Esophagus muscularis mucosa (tissue), 4 donors: ENCODE results near the gene KHDRBS2.

DNA sequence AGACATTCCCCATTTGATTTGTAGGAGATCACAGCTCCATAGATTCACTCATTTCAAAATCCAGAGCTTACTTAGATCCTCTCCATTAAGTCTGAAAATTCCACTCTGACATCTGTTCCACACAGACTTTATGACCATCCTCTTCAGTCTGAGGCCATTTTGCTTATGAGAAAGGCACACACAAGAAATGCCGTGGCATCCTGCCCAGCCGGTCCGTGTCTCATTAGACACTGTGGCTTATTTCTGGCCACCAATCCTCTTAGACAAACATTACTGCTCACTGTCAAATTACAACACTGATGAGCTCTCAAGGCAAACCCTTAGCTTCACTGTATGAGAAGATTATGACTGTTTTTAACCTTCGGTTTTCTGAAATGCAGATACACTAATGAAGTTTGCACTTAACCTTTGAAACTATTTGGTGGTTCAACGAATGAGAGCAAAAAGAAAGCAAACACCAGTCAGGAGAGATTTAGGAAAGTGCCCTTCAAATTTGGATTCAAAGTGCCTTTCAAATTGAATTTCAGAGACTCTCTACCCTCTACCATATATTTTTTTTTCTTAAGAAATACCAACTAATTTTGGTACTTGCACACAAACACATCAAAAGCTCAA, 261.4 kb downstream of the DST start:
- PRO-cap = unidirectional peak, minus-strand start at position 167 of the sequence; unidirectional peak, minus-strand start at position 234 of the sequence
- RAMPAGE, long total RNA, 4 experiments = start-site peak on the minus strand in 4 of 4 experiments, centred at positions 167 to 199 of the sequence, 221 to 335 reads per replicate

GRCh38 chr6:56759596-56759905, 195.1 kb downstream of the DST start:
- PRO-cap = no peak
- RAMPAGE, long total RNA, 4 experiments = no peak in any of the 4 experiments

- PRO-cap = no peak
- RAMPAGE, long total RNA, 4 experiments = no peak in any of the 4 experiments
Observed at GRCh38 chr6:56875713-56876338, 78.8 kb downstream of the DST start.

DNA sequence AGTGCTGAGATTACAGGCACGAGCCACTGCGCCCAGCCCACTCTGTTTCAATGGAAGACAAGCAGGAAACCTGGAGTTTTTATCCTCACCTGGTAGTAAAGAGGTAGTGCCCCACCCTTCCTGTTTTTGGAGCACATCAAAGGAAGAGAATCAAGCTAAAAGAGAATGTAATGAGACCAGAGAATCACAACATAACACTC, 7.6 kb downstream of the RAB23 start:
- PRO-cap = no peak
- RAMPAGE, long total RNA, 4 experiments = no peak in any of the 4 experiments

DNA sequence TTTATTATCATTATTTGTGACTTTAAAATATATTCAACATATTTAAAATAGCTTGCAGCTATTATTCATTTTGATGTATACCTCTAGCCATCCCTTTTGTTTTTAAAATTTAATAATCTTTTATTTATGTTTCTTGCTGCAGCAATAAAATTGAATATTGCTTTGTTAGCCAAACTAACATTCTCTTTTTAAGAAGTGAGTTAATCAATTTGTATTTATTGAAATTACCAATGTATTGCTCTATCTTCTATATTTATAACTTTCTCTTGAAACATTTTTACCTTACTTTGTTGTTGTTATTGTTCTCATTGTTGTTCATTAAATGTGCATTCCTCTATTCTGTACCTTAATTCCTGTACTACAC, 1129.5 kb downstream of the KHDRBS2 start:
- PRO-cap = unidirectional peak, plus-strand start at position 129 of the sequence
- RAMPAGE, long total RNA, 4 experiments = no peak in any of the 4 experiments

GRCh38 chr6:62285382-62286293, at the start of gene KHDRBS2:
Gene KHDRBS2 (minus strand): TSS chr6:62286225.
- PRO-cap = bidirectional peak, plus-strand start at chr6:62286352, minus-strand start at chr6:62286173
- RAMPAGE, long total RNA, 4 experiments = start-site peak on the minus strand in 3 of 4 experiments, at chr6:62286171-62286227 at its widest, 10 to 17 reads per replicate

DNA sequence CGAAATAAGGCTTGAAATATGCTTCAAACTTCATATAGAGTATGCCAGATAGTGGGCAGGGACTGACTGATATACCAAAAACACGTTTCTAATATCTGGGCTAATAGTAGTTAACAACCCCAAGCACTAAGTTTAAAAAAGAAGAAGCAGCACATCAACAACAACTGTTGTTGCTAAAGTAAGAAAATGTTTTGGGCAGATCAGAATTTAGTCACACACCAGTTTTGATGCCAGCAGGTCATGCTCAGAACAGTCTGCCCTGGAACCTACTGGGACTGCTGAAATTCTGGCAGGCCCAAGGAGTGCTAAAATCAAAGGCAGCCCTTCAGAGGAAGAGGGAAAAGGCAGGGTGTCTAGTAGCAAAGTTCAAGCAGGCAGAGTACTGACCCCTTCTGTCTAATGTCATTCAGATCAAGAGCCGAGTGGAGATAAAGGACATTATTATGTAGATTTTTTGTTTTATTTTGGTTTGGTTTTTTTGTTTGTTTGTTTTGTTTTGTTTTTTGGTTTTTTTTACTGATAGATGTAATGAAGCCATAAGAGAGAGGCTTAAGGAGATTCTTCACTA, 96.6 kb upstream of the PTP4A1 start:
- PRO-cap = no peak
- RAMPAGE, long total RNA, 4 experiments = no peak in any of the 4 experiments

GRCh38 chr6:63581616-63582849, 9.8 kb downstream of the PTP4A1 start:
- PRO-cap = no peak
- RAMPAGE, long total RNA, 4 experiments = no peak in any of the 4 experiments

DNA sequence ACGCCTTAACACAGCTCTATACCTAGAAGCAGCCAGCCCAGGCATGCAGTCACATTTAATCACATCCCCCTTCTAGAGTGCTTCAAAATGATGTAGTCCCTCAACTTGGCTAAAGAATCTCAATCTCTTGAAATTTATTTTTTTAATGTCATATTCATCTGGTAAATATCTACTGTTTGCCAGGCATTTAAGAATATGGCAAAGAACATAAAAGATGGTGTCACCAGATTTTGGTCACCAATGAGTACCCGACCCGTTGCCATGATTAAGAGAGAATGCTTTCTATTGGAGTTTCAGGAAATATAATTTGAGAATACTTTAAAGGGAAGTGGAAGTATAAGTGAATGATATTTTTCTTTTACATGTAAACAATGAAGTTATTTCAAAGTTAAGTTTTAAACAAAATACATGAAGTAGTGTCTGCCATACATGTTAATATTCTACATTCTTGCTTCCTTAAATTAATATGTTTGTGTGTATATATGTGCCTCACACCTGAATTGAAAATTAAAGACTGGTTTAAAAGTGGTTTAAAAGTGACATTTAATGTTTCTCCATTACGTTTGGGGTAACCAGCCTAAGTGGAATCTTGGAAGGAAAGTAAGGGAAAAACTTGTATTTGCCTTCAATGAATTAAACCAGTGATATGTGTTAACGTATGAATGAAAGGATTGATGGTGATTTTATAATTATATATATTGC, 10.7 kb downstream of the PTP4A1 start:
- PRO-cap = no peak
- RAMPAGE, long total RNA, 4 experiments = no peak in any of the 4 experiments

- PRO-cap = no peak
- RAMPAGE, long total RNA, 4 experiments = no peak in any of the 4 experiments
Observed at GRCh38 chr6:63636431-63636746, 787 bp downstream of the PHF3 start.

DNA sequence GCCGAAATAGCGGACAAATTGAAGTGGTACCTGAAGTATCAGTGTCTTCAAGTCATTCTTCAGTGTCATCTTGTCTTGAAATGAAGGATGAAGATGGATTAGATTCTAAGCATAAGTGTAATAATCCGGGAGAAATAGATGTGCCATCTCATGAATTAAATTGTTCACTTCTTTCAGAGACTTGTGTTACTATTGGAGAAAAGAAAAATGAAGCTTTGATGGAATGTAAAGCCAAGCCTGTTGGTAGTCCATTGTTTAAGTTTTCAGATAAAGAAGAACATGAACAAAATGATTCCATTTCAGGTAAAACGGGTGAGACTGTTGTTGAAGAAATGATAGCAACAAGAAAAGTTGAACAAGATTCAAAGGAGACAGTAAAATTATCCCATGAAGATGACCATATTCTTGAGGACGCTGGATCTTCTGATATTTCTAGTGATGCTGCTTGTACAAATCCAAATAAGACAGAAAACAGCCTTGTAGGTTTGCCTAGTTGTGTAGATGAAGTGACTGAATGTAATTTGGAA, 48.8 kb downstream of the PHF3 start:
- PRO-cap = no peak
- RAMPAGE, long total RNA, 4 experiments = no peak in any of the 4 experiments

DNA sequence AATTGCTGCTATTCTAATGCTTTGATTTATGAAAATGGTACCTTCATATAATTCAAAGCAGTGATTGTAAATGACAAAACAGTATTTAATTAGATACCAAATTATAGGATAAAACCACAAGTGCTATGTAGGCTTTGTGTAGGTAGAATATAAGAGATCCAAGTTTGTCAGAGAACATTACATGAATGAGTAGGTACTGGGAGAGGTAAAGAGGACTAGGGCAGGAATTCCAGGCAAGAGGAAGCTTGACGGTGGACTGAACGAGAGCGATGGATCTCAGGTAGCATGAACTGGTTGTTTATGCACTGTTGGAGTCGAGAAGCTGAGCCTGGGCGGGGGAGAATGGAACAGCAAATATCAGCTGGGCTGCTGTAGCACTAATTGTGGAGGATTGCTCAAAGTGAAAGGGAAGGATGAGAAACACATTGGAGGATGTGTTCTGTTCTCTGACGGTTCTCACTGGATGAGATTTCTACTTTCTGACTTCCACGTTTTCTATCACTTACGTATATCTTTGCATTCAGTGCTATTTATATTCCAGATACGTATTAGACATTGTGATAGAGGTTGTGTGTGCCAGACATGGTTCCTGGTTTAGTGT, 164.2 kb downstream of the PHF3 start:
- PRO-cap = no peak
- RAMPAGE, long total RNA, 4 experiments = no peak in any of the 4 experiments

DNA sequence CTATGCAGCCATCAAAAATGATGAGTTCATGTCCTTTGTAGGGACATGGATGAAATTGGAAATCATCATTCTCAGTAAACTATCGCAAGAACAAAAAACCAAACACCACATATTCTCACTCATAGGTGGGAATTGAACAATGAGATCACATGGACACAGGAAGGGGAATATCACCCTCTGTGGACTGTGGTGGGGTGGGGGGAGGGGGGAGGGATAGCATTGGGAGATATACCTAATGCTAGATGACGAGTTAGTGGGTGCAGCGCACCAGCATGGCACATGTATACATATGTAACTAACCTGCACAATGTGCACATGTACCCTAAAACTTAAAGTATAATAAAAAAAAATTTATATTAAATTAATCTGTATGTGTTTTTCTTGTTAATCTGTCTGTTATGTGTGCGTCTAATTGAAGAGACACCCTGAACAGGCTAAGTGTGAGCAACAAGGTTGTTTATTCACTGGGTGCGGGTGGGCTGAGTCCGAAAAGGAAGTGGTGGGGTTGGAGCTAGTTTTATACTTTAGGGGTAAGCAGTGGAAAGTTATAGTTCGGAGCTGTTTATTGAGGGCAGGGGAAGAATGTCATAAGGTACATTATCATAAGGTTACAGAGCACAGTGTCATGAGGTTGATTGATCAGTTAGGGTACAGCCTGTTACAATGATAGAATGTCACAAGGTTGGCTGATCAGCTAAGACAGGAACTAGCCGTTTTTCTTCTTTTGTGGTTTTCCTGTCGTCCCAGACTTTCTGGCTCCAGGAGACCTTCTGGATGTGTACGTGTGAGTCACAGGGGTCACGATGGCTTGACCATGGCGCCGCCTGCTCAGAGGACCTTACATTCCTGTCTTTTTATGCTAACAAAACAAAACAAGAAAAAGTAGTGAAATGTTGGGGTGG, 754.2 kb upstream of the ADGRB3 start:
- PRO-cap = no peak
- RAMPAGE, long total RNA, 4 experiments = no peak in any of the 4 experiments

DNA sequence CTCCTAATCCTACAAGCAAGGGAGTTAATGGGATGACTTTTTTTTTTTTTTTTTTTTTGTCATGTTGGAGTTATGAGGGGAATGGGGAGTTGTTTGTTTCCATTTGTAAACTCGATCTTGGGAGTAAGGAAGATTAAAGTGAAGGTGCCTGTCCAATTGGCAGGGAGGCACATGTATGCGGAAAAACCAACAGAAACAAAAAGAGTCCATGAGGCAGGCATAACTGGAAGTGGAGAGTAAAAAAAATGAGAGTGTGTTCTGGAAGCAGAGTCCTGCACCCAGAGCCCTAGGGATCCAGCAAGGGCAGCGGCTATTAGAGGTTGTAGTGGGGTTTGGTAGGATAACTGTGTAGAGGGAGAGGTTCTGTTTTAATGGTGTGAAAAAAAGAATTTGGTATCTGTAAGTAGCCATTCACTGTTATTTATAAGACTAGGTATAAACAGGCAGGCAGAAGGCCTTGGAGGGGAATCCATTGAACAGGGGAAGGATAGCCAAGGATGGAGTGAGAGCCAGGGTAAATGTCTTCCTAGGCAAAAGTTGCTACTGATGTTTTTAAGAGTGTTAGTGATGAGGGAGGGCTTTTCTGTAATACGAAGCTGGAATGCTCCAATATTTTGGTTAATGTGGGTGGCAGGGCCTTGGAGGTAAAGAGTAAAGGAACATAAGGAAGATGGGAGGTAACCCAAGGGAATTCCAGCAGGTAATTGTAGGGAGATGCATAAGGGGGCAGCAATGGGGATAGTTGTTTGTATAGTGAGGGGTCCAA, 752.8 kb upstream of the ADGRB3 start:
- PRO-cap = no peak
- RAMPAGE, long total RNA, 4 experiments = no peak in any of the 4 experiments

DNA sequence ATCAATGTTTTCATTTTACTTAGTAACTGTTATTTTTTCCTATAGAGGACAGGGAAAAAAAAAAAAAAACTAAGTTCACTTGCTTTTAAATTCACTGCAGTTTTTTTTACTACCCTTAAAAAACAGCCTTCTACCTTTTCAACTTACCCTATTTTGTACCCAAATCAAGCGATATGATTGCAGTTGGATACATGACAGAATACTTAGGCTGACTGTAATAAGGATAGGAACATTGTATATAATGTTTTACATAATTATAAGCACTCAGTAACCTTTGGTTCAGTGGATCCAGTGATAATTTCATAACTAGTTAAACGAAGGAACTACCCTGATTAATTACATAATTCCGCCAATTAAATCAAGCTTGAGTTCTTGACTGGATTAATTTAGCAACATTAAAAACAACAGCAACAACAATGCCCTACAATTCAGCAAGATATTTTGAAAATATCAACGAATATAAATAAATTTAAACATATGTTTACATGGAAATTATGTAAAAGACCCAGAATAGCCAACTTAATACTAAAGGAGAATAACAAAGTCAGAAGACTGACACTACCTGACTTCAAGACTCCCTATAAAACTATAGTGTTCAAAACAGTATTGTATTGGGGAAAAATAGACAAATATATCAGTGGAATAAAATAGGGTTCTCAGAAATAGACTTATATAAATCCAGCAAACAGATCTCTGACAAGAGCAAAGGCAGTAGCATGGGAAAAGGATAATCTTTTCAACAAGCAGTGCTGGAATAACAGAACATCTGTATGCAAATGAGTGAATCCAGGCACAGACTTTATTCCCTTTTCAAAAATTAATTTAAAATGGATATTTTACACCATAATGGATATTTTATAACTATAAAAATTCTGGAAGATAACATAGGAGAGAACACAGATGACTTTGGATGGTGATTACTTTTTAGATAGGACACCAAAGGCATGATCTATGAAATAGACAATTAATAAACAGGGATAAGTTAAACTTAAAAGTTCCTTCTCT, 593.5 kb upstream of the ADGRB3 start:
- PRO-cap = no peak
- RAMPAGE, long total RNA, 4 experiments = no peak in any of the 4 experiments

DNA sequence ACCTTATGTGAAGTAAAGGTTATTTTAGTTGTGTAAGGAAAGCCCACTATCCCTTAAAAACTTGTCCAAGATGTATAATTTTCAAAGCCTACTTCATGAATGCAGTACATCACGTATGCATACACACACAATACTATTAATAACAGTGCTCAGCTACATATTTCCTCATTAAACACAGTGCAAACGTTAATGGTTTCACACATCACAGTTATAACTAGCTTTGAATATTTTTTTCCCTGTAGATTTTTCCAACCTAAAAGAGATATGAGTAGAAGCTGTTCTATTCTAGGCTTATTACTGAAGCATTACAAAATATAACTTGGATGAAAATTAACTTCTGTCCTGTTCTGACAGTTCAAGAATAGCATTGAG, 6.3 kb downstream of the LMBRD1 start:
- PRO-cap = no peak
- RAMPAGE, long total RNA, 4 experiments = no peak in any of the 4 experiments

- PRO-cap = no peak
- RAMPAGE, long total RNA, 4 experiments = no peak in any of the 4 experiments
Observed at GRCh38 chr6:71350294-71350753, 61.7 kb downstream of the OGFRL1 start.

GRCh38 chr6:71393186-71393923, 104.7 kb downstream of the OGFRL1 start:
- PRO-cap = no peak
- RAMPAGE, long total RNA, 4 experiments = no peak in any of the 4 experiments

- PRO-cap = no peak
- RAMPAGE, long total RNA, 4 experiments = no peak in any of the 4 experiments
Observed at GRCh38 chr6:71406063-71407363, 117.9 kb downstream of the OGFRL1 start.

GRCh38 chr6:71473767-71474458, 185.3 kb downstream of the OGFRL1 start:
- PRO-cap = no peak
- RAMPAGE, long total RNA, 4 experiments = no peak in any of the 4 experiments